Bile duct (tissue), 1 donor: ENCODE measurements around the genes FREM3, ANAPC10 and POU4F2.

DNA sequence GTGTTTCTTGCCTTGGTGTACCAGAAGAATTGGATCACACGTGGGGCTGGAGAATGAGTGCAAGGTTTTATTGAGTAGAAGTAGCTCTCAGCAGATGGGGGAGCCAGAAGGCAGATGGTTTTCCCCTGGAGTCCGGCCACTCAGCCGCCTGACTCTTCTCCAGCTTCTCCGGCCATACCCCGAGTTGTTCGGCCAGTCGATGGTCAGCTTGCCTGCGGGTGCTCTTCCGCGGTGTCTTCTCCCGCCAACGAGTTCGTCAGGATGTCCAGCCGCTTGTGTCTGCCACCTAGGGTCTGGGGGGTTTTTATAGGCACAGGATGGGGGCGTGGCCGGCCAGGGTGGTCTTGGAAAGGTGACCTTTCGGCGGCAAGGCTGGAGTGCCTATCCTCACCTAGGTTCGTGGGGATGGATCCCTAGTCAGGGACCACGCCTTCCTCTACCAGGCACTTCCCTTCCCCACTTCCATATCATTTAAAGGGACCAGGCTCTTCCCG is 14.6 kb downstream of the GAB1 start:
- PRO-cap, result no peak

DNA sequence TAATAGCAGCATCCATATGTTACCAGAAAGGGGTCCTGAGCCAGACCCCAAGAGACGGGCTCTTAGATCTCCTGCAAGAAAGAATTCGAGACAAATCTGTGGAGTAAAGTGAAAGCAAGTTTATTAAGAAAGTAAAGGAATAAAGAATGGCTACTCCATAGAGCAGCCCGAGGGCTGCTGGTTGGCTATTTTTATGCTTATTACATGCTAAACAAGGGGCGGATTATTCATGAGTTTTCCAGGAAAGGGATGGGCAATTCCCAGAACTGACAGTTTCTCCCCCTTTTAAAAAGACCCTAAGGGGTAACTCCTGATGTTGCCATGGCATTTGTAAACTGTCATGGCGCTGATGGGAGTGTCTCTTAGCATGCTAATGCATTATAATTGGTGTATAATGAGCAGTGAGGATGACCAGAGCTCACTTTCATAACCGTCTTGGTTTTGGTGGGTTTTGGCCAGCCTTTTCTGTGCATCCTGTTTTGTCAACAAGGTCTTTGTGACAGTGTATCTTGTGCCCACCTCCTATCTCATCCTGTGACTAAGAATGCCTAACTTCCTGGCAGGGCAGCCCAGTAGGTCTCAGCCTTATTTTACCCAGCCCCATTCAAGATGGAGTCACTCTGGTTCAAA is 25.7 kb downstream of the GAB1 start:
- PRO-cap, result no peak

DNA sequence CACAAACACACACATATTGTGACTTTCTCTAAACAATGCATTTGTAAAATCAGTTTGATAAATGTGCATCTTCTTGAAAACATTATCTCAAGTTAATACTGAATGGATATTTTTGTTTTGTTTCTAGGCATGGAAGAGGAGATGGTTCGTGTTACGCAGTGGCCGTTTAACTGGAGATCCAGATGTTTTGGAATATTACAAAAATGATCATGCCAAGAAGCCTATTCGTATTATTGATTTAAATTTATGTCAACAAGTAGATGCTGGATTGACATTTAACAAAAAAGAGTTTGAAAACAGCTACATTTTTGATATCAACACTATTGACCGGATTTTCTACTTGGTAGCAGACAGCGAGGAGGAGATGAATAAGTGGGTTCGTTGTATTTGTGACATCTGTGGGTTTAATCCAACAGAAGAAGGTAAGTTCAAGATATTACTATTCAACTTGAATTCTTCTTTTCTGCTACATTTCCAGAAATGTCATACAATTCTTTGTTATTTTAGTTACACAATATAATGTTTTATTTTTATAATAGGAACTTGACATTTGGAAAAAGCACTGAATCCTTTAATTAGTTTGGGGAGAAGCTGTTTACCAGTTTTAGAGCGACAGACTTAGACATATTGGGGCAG is 78.8 kb downstream of the GAB1 start:
- PRO-cap, result no peak

DNA sequence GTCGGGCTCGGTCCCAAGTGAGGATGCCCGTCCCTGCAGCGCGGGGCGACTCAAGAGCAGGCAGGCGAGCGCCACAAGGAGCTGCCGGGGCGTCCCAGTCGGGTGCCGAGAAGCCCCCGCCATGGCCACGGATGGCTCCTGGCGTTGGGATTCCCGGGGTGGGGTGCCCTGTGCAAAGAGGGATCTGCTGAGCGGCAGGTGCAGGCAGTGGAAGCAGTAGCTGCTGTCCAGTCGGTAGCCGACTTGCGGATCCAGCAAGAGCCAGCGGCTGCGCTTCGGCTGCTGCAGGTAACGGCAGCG is at the start of gene FREM3:
TSS of gene FREM3 (minus strand) at position 123 of the 300 bp plus-strand sequence.
- PRO-cap, result no peak

DNA sequence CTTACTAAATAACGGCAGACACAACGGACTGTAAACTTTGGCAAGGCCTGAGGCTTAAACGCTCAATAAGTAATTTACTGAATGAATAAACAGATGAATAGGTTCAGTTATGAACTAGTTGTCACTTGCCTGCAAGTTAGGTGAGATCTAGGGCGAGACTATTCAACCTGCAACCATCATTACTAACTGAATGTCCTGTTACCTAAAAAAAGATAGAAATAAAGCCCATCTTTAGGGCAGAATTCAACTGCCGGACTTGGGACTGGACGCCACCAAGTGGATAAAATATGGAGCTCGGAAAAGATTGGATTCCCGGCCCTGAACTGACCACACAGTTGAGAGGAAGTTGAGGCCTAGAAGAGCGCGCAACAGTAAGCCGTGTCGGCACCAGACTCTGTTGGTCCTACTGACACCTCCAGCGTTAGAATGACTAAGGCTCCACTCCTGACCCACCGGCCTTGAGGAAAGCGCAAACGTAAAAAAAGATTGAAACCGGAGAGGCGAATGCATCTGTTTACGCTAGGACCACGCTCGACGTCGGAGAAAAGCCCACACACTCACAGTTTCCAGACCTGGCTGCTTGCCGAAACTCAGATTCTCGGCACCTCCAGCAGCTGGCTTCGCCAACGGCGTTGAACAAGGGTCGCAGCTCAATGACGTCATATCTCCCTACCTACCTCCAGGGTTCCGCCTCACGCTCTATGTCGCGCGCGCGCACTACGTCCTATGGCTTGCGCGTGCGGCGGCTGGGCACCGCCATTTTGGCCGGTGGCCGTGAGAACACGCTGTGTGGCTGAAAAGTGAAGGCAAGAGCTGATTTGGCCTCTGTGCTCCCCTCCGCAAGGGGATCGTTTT is at the start of gene ANAPC10:
TSS of gene ANAPC10 (minus strand) at position 638 of the 855 bp plus-strand sequence.
- PRO-cap, result unidirectional peak, plus-strand start at position 334 of the sequence; bidirectional peak, plus-strand start at position 730 of the sequence, minus-strand start at position 638 of the sequence

- PRO-cap, result no peak
Observed at GRCh38 chr4:145150293-145151061, 29.9 kb downstream of the OTUD4 start.

DNA sequence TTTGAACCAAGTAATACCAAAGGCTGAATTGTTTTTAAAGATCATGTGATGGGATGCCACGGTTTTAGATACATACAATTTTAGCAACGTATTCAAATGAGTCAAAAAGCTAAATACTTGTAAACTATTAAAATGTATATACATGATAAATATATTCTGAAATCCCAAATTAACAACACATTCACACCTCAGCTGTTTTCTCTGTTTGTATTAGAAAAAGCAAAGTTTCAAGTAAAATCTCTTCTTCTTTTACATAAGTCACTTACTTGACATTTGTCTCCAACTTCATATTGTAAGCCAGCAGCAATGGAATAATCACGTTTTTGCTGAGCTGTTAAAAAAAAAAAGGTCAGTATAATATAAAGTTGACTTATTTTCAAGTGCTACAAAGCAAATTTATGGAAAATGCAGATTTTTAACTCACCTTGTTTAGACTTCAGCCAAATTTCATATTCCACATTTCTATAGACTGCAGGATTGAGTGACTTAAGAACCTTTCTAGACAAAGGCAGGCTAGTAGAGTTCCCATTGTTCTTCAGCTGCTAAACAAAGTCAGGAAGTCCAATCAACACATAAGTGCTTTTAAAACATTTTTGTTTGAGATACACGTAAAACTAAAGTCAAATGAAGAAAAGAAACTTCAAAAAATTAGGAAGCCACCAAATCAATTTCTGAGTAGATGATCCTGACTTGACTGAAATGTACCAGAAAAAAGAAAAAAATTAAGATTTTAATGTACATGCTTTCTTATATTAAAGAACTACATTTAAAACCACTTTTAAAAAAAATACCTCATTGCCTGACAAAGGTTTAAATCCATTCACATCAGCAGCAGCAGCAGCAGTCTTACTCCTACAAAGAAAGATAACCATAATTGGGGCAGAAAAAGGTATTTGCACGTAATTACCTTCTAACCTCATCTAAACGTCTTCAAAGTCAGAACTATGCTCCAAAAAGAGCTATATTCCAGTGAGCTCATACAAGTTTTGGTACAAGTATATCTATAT is 24.9 kb downstream of the OTUD4 start:
- PRO-cap, result no peak

DNA sequence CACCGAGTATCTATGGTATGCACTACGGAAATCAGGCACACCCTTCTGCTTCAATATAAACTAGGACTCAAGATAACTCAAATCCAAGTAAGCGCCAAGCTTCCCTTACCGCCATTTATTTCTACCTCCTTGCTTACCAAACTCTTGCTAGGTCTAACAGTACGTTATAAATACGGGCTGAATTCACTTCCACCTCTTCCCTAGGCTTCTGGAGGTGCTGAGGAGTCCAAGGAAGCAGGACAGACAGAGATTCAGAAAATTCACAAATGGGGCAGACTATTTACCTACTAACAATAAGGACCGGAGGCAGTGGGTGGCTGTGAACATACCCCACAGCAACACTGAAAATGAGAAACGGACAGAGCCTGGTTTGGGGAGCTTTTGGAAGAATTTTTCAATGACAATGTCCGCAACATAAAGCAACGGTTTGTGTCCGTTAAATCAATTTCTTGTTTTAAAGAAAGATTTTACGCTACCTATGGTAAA is 2.1 kb downstream of the OTUD4 start:
- PRO-cap, result no peak

DNA sequence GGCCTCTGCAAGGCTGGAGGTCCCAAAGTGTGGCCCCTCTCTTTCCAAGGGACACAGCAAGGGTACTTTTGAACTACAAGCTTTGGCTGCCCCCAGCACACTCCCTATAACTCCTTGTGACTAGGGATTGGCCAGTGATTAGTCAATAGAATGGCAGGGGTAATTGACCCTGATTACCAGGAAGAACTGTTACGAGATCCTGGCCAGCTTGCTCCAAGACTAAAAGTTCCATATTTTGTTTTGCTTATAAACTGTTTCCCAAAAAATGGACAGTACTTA is 42.4 kb upstream of the SMAD1 start:
- PRO-cap, result no peak

- PRO-cap, result bidirectional peak, plus-strand start at chr4:145482788, minus-strand start at chr4:145482765; bidirectional peak, plus-strand start at chr4:145483086, minus-strand start at chr4:145483017
Observed at GRCh38 chr4:145482562-145483479, 1.2 kb downstream of the SMAD1 start.

DNA sequence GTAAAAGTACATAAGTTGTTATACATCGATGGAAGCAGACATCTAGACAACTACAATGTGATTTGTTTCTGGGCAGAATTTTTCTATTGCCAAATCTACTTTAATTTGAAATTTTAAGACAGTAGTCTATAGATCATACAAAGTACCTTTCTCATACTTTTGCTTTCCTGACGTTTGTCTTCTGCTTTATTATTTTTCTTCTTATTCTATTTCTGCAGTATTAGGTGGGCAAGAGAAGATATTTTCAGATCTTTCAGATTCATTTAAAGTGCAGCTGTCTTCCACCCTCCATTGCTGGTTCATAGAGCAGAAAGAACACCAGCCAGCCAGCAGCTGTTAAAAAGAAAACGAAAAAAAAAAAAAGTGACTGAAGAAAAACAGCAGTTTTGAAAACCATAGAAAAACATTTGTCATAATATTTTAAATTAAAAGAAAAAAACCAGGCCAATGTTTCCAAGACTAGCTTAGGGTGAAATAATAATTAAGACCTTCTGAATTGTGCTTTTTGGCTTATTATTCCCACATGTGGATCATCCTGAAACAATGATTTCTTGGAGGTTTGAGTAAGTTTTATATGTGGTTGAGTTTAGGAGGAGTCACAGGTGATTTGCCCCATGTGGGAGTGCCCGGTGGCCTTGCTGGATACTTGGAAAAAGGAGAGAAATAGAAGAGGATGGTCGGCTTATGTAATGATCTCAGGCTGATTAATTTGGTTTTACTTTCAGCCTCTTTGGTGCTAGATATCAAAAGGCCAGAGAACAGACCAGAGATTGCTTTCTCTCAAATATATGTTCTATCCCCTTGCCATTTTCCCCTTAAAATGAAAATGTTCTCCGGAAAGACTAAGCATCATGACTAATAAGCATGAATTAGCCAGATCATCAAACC is 43.0 kb downstream of the SMAD1 start:
- PRO-cap, result no peak

DNA sequence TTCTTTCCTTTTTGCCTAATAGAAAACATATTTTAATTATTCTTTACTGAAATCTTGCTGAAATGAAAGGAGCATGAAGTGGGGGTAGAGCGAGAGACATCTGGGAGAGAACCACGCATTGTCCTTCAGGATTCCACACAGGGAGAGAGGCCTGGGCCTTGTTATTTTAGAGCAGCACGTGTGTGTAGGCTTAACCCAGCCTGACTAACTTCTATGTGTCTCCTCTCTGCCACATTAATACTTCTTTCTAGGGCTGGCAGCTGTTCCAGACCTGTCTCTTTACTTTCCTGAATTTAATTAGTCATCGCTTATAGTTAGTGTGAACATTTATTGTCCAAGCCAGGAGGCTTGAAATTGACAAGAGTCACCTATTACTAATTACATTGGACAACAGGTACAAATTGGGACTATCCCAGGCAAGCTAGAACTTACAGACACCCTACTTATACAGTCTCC is 51.3 kb downstream of the SMAD1 start:
- PRO-cap, result no peak

- PRO-cap, result no peak
Observed at GRCh38 chr4:145557826-145558316, 61.3 kb upstream of the MMAA start.

DNA sequence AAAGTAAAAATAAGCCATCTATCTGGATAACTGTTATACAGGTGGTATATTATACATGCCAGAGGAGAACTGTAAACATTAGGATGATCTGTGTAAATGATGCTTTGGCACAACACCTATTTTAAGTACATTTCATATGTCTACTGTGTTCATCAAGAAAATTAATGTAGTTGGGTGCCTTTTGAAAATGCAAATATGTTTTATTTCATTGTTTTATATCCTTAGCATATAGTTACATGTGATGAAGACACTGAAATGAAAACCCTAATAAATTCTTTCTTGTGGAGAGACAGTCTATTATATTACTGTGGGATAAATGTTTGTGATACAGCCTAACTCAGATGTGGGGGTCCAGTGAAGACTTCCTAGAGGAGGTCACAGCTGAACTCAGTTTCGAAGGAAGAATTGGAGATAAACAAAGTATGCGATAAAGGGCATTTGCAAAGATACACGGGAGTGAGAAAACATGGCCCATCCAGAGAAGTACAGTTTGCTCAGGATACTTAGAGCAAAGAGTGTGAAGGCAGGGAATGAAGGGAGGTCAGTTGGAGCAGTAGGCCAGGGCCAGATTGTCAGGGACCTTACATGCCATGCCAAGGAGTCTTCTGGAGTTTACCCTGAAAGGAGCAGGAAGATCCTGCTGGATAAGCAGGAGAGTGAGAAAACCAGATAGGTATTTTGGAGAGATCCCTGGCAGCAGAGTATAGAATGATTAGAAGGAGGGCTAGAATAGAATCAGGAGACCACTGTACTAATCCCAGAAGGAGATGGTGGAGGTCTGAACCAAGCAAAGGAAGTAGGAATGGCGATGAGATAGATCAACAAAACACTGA is 27.4 kb downstream of the MMAA start:
- PRO-cap, result no peak

DNA sequence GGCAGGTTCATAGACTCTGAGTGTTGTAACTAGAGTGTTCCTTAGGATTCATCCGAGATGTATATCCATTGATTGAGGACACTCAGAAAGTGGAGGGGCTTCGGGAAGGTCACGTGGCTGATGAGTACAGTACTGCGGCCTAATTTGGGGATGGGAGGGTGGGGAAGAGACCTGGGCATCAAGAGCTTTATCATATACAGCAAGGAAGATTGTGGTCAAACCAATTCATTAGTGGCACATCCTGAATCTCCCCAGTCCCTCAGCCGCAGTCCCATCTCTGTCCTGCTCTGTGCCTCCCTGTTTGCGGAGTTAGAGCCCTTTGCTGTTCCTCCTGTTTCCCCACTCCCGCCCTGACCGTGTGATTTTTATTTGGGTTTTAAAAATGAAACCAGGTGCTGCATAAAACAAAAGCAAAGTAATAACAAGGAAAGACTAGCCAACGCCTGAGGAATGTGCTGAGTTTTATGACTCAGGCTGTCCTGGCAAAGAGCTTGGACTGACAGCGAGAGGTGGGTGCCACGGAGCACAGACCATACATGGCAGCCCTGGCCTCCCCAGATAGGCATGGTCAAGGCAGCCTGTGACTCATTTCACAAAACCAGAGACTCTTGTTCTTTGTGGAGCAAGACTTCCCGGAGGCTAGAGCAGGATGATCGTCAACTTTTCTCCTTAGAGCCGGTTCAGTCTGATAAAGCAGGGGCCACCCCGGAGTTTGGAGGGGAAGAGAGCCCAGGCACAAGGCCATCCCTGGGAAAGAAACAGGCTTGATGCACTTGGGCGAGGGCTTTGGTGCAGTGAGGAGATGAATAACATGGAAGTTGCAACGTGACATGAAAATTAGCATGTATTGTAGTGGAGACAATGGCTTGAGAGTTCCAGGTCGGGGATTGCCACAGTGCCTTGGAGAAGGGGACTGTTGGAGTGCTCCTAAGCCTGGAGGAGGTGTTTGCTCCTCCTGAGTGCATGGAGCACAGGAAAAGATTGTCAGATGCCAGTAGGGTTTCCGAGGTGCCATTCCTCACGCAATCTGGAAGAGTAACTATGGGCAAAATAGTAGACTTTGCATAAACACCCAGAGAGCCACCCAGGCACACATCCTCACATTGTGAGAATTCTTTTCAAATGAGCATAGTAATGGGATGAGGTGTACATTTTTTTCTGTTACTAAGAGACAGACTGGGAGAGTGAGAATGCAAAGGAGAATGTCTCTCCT is 54.7 kb downstream of the C4orf51 start:
- PRO-cap, result bidirectional peak, plus-strand start at position 625 of the sequence, minus-strand start at position 360 of the sequence

DNA sequence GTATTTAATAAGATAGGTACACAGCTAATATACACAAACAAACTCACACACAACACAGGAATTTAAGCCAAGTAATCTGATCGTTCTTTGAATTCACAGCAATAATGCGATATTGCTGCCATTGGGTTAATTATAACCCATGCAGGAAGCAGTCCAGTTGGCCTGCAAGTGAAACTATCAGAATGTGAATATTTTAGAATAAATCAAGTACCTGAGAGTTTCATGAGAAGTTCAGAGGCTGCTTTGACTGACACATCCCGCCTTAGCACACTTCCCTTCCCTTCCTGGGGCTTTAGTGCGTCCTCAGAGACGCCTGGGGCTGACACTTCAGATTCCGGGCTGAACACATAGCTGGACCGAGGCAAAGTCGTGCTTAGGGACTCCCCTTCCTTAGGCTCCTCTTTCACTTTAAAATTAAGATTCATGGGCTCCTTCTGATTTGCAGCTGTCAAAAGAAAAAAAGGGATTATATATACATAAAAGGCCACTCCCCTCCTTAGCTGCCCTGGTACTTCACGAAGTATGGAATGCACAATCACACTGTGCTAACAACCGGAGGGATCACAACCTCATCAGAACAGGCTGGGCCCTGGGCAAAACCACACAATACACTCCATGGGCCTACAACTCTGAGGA is 68.5 kb downstream of the ZNF827 start:
- PRO-cap, result no peak

DNA sequence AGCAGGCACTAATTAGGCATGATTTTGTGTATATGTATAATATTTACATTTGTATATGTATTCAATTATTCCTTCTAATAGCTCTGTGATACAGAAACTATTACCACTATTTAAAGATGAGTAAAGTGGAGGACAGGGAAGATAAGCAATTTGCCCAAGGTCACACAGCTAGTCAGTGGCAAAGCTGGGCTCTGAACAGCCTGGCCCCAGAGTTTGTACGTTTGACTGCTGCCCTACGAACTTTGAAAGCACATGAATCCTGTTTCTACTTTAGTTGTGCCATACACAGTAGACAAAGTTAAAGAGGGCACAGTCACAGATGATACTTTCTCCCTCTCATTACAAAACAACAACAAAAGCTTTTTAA is 8.9 kb downstream of the ZNF827 start:
- PRO-cap, result no peak

GRCh38 chr4:146029962-146030470 is 91.4 kb upstream of the ZNF827 start:
- PRO-cap, result no peak

DNA sequence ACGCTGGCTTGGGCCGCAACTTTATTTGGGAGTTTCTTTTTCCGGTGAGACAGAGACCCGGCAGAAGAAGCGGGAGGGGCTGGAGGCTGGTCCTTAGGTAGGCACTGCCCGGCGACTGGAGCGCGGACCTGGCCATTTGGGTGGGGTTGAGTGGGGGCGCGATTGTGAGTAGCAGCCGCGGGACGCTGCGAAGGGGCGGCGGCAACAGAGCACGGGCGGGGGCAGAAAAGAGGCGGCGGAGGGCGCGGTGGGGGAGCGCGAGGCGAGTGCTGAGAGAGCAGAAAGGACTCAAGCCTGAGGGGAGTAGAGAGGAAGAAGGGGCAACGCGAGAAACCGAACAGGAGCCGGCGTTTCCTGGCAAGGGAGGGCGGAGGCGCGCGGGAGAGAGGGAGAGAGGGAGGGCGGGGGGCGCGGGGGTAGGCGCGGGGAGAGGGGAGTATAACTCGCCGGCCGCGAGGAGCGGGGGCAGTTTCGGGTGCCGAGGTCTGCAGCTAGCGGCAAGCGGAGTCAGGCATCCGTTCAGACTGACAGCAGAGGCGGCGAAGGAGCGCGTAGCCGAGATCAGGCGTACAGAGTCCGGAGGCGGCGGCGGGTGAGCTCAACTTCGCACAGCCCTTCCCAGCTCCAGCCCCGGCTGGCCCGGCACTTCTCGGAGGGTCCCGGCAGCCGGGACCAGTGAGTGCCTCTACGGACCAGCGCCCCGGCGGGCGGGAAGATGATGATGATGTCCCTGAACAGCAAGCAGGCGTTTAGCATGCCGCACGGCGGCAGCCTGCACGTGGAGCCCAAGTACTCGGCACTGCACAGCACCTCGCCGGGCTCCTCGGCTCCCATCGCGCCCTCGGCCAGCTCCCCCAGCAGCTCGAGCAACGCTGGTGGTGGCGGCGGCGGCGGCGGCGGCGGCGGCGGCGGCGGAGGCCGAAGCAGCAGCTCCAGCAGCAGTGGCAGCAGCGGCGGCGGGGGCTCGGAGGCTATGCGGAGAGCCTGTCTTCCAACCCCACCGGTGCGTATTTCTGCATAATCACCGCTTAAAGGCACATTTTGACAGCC is at the start of gene POU4F2:
TSS of gene POU4F2 (plus strand) at position 468 of the 1,050 bp plus-strand sequence.
- PRO-cap, result no peak

- PRO-cap, result no peak
Observed at GRCh38 chr4:146654820-146655545, 16.3 kb downstream of the POU4F2 start.